Measurements from ENCODE around the genes H2AC7, H2BC7 and H4C6.

DNA sequence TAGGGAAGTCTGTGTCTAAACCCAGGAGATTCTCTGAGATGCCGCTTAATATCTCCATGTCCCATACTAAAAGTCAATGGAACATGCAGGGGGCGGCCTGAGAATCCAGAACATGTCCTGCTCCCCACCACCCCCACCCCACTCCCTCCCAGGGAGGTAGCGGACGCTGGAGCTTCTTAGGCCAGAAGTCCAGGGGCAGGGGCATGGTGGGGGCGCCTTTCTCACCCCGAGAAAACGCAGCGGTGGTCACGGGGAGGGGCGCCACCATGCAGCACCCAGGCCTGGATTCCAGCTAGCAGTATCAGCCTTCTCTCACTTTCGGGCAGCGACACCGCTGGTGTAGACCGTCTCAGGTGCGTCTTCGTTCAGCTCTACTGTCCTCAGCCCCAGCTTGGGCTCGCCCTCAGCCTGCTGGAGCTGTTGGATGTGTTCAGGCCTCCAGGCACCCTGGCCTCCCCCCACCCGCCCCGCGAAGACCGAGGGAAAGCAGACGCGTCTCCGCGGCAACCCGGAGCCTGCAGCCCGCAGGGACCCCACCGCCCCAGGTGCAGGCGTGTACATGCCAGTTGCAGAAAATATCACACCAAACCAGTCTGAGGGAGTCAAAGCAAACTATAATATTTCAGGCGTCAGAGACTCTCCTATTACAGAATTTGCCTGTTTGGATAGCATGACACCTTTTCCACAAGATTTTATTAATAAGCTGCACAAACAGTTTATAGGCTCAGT is 60.9 kb upstream of the CARMIL1 start:
- PRO-cap, result no peak

DNA sequence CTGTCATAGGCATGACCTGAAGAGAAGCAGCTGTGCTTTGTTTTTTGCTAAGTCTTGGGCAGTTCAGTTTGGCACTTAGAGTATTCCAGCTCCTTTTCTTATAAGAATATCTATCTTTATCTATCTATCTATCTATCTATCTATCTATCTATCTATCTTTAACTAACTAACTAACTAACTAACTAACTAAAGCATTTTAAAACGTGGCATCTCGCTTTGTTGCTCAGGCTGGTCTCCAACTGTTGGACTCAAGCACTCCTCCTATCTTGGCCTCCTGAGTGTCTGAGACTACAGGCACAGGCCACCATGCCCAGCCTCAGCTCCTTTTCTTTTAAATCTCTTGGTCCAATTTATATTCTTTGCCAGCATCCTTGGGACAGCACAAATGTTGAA is 17.6 kb downstream of the CARMIL1 start:
- PRO-cap, result no peak

GRCh38 chr6:25332058-25332770 is 53.0 kb downstream of the CARMIL1 start:
- PRO-cap, result no peak

DNA sequence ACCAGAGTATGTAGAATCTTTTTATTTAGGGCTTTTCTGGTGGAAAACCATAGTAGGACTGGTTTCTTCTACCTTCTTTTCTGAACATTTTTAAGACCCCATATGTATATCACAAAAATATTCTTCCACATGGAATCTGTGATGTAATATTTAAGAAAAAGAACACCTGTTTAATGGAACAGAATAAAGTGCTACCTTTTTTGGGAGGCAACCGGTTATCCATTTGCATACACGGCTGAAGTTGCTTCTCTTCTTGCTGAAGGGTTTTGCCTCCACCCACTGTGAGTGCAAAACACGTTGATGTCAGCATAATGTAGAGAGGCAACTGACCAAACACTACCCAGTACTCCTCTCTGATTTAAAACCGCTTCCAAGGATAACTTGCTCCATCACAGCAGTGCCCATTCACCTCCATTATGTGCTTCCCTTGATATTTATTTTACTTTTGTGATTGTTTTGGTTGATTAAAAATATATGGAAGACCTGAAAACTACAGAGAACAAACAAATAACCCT is 1.5 kb downstream of the SLC17A1 start:
- PRO-cap, result no peak

- PRO-cap, result no peak
Measured at GRCh38 chr6:25835404-25835970, 3.6 kb upstream of the SLC17A1 start.

DNA sequence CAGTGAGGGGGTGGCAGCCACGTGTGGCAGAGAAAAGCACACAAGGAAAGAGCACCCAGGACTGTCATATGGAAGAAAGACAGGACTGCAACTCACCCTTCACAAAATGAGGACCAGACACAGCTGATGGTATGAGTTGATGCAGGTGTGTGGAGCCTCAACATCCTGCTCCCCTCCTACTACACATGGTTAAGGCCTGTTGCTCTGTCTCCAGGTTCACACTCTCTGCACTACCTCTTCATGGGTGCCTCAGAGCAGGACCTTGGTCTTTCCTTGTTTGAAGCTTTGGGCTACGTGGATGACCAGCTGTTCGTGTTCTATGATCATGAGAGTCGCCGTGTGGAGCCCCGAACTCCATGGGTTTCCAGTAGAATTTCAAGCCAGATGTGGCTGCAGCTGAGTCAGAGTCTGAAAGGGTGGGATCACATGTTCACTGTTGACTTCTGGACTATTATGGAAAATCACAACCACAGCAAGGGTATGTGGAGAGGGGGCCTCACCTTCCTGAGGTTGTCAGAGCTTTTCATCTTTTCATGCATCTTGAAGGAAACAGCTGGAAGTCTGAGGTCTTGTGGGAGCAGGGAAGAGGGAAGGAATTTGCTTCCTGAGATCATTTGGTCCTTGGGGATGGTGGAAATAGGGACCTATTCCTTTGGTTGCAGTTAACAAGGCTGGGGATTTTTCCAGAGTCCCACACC is 3.5 kb downstream of the HFE start:
- PRO-cap, result no peak

DNA sequence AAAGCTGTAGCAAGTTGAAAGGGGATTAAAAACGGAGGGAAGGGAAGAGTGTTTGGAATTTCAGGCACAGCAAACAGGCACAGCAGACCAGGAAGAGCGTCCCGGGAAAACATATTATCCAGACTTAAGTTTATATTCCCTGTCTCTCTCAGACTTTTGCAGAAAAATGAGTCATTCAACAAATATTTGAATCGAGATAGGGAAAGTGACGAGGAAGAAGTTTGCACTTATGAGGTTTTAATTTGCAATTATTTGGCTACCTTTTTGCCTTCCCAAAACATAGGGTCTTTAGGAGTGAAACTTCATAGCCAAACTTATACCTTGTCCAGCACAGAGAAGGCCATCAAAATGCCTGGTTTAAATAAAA is 565 bp upstream of the H4C3 start:
- PRO-cap, result no peak

GRCh38 chr6:26122308-26122765 is 1.4 kb downstream of the H2BC4 start:
- PRO-cap, result no peak

DNA sequence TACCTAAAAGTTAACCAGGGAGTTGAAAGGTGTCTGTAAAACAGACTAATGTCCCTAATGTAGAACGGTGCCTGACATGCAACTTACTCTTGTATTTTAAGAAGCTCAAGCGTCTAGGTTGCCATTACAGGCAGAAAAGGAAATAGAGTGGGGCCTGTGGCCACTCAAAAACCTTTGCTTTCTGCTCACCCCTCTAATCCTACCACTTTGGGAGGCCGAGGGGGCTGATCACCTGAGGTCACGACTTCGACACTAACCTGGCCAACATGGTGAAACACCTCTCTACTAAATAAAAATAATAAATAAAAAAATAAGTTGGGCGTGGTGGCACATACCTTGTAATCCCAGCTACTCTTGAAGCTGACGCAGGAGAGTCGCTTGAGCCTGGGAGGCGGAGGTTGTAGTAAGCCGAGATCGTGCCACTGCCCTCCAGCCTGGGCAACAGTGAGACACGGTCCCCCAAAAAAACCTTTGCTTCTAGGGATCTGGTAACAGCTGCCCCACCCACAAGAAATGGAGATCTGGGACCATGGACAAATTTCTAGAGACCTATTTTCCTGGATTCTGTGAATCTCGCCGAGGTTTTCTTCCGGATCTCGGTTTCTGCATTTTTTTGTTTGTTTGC is 1.3 kb downstream of the H2AC6 start:
- PRO-cap, result bidirectional peak, plus-strand start at position 368 of the sequence, minus-strand start at position 355 of the sequence

DNA sequence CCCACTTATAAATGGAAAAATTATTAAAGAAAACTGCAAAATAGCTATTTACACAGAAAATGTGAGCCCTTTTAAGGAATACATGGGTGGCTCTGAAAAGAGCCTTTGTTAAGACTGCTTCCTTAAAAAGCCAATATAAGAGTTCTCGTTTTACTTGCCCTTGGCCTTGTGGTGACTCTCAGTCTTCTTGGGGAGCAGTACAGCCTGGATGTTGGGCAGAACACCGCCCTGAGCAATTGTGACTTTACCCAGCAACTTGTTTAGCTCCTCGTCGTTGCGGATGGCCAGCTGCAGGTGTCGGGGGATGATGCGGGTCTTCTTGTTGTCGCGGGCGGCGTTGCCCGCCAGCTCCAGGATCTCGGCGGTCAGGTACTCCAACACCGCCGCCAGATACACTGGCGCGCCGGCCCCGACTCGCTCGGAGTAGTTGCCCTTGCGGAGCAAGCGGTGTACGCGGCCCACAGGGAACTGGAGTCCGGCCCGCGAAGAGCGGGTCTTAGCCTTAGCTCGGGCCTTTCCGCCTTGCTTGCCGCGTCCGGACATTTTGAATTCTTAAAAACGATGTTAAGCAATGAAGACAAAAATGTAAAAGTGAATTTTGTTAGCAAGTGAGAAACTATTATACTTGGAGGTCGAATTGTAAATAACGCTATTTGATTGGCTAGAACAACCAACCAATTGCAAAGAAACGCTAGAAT is at the start of gene H2AC7:
TSS of gene H2AC7 (minus strand) at position 593 of the 698 bp plus-strand sequence.
- PRO-cap, result unidirectional peak, plus-strand start at position 181 of the sequence; unidirectional peak, minus-strand start at position 397 of the sequence; bidirectional peak, plus-strand start outside the sequence, minus-strand start at position 593 of the sequence

DNA sequence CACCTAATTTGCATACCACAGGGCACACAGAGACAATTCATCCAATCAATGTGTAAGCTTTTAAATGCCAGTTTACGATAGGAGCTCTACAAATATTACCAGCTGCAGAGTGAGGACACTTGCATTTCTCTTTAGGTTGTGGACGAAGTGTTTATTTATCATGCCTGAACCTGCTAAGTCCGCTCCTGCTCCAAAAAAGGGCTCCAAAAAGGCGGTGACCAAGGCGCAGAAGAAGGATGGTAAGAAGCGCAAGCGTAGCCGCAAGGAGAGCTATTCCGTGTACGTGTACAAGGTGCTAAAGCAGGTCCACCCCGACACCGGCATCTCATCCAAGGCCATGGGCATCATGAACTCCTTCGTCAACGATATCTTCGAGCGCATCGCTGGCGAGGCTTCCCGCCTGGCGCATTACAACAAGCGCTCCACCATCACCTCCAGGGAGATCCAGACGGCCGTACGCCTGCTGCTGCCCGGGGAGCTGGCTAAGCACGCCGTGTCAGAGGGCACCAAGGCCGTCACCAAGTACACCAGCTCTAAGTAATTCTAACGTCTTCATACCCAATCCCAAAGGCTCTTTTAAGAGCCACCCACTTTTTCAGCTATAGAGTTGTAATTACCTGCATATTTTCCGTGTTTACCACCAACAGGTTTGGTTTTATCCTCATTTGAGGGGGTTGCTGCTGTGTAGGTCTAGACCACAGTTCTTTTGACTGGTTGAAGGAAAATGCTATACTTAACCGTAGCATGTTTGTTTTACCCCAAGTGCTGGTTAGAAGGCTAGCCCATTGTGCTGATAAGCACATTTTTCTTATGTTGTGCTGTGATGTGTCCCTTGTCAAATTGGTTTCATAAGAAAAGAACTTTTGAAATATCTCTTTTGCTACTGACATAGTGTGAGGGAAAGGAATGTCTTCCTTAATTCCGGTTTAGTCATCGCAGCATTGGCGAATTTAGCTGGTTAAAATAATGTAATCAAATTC is at the start of gene H2BC7:
TSS of gene H2BC7 (plus strand) at position 118 of the 980 bp plus-strand sequence.
- PRO-cap, result bidirectional peak, plus-strand start at position 63 of the sequence, minus-strand start outside the sequence

DNA sequence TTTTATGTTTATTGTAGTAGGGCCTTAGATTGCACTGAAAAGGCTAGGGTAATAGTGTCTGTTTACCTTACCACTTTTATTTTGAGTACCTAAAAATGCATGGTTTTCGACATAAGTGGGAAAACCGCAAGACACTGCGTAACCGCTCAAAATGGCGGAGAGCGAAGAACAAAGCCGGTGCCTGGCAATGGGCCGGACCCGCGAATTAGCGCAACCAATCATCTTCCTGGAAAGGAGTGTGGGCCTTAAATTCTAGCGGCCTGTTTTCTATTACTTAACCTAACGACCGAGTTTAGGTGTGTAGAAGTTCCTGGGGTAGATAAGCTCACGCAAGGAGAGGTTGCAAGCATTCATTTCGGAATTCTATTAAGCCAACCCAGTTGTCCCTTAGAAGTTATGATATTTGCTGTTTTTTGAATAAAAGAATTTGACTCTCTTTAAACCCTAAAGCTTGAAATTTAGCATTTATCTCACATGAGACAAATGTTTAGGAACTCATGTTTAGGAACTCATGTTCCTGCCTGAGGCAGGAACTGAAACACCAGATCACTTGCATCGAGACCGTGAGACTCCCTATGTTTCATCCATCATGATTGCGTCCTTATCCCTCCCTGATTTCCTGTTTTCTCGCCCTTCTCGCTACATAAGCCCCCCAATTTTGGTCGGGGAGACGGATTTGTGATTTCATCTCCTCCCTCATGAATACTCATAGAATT is 931 bp downstream of the H4C5 start:
- PRO-cap, result bidirectional peak, plus-strand start at position 303 of the sequence, minus-strand start at position 170 of the sequence; bidirectional peak, plus-strand start at position 620 of the sequence, minus-strand start at position 577 of the sequence

DNA sequence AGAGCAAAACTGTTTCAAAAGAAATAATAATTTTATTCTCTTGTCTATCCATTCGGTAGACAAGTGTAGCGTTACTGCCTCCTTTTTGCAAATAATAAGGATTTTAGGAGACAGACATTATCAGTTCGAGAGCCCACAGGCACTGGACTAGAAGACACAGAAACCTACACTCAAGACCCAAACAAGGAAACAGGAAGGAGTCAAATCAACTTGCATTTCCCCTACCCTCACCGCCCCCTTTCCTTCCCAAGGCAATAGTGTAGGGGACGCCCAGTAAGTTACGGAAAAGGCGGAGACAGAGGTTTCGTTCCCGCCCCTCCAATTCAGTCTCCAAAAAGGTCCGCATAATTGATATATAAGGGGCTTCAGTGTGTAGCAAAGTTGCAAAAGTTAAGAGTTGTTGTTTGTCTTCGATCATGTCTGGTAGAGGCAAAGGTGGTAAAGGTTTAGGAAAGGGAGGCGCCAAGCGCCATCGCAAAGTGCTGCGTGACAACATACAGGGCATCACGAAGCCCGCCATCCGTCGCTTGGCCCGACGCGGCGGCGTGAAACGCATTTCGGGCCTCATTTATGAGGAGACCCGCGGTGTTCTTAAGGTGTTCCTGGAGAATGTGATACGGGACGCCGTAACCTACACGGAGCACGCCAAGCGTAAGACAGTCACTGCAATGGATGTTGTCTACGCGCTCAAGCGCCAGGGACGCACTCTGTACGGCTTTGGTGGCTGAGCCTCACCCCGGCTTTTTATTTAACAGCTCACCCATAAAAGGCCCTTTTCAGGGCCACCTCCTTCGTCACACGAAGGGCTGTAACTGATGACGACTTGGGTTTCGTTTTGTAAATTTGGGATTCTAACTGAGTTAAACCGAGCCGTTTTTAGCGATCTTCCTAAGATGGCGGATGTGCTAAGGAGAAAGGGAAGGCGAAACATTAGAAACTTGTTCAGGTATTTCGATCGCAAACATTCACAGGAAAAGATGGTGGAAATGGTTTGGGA is at the start of gene H4C6:
TSS of gene H4C6 (plus strand) at position 384 of the 997 bp plus-strand sequence.
- PRO-cap, result unidirectional peak, plus-strand start at position 384 of the sequence

DNA sequence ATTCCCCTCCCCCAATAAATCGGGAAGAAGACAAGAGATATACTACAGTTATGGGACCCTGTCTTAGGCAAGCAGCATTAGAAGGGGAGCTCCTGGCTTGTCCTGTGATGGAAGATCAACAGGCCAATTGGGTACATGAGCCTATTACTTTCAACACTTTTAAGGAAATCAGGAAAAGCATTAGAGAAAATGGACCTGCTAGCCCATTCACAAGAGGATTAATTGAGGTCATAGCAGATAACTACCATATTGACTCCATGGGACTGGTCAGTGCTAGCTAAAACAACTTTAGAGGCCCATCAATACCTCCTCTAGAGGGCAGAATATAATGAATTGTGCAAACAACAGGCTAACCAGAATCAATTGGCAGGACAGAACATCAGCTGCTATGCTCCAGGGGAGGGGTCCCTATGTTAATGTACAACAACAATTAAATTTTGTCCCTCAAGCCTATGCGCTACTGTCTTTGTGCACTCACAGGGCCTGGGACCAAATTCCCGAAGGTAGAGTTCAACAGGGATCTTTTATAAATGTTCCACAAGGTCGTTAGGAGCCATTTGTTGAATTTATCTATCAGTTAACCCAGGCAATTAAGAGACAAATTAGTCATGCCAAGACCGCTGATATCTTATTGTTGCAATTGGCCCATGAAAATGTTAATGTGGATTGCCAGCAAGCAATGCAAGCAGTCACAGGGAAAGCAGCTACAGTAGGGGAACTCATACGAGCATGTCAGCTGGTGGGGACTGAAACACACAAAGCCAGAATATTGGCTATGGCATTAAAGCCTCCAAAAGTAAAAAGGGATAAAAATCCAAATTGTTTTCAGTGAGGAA is 7.0 kb downstream of the H2BC9 start:
- PRO-cap, result no peak

DNA sequence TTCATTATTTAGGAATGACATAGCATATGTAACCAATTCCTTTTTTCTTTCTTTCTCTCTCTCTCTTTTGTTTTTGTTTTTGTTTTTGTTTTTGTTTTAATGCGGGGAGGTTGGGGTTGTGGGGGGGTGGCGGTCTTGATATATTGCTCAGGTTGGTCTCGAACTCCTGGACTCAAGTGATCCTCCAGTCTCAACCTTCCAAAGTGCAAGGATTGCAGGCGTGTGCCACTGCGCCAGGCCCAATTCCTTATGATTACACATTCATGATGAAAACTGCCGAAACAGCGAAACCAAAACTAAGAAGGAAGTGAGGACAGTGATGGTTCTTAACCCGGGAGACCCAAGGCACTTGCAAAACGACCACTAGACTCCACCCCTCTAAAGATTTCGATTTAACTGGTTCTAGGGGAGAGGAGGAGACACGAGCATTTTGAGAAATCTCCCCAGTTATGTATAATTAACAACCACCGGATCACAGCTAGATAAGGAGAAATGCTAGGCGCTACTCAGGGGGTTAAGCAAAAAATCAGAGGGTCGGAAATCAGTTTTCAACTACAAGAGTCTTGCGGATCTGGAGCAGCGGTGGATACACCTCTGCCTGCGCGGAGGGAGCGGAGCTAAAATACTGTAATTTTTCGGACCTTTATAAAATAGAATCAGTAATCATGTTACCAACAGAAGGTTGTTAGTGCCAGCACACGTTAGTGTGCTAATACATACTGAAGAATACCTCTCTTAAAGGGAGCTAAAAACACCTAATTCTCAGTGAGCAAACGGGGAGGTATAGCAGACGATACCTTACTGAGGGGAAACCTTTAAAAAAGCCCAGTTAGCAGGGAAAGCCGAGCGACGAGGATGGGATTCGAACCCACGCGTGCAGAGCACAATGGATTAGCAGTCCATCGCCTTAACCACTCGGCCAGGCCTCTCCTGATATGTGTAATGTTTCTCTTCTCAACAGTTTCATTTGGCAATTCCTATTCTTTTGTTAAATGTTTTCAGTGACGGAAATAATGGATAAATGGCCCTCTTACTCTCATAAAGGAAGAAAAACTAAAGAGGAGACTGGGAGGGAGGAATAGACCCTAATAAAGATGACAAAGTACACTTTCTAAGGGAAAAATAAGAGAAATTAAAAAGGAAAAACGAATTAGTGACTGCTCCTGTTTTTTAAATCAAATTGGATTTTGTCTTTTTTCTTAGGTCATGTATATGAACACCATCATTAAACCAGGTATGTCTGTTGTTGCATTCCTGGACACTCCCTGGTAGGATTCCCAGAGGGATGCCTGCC is 19.8 kb upstream of the H4C8 start:
- PRO-cap, result no peak

DNA sequence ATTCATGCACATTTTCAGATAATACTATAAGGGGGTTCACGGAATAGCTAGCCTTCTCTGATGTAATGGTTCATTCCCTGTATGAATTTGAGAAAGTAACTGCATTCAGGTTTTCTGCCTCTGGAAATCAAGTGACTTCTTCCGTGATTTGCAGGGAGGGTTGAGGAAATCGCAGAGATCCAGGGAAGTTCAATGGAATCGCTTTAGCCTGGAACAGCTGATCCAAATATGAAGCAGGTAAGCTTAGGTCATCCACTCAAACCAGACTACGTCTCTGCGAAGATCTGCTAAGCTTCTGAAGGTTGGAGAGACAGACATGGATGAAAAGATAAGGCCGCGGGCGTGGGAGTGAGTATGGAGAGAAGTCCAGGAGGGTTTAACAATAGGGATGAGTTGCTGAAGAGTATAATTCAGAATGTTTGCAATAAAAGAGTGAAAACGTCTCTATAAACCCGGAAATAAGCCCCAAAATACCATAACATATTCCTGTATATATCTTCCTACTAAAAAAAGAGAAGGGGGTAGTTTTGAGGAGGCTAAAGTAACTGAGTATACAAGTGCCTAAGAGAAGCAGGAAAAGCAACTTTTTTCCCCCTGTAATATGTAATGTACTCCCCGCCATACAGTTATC is 34.1 kb upstream of the BTN3A2 start:
- PRO-cap, result no peak

GRCh38 chr6:26407496-26408097 is 5.5 kb downstream of the BTN3A1 start:
- PRO-cap, result no peak

DNA sequence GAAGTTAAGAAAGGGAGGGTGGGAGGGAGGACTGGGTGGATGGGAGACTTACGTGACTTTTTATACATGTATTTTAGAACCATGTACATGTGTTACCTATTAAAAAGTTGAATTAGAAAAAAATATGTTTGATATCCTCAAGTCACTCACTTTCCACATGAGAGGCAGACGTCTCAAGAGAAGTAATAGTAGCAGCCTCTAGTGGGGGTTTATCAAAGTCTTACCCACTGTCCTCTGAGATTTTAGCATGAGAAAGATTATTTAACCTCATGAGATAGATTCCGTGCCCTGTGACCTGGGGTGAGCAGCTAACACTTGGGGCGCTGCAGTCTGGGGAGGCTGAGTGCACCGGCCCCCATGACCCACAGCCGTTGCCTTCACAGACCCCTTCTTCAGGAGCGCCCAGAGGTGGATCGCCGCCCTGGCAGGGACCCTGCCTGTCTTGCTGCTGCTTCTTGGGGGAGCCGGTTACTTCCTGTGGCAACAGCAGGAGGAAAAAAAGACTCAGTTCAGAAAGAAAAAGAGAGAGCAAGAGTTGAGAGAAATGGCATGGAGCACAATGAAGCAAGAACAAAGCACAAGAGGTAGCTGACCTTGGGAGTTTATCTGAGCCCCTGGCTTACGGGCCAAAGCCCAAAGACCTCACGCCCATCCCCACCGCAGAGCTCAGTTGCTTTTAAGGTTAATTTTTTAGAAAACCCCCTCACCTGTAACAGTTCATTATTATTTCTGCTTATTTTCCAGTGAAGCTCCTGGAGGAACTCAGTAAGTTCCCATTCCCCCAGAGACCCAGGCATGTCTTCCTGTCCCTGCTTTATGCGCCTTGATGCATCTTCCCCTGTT is 7.3 kb downstream of the BTN3A1 start:
- PRO-cap, result no peak

DNA sequence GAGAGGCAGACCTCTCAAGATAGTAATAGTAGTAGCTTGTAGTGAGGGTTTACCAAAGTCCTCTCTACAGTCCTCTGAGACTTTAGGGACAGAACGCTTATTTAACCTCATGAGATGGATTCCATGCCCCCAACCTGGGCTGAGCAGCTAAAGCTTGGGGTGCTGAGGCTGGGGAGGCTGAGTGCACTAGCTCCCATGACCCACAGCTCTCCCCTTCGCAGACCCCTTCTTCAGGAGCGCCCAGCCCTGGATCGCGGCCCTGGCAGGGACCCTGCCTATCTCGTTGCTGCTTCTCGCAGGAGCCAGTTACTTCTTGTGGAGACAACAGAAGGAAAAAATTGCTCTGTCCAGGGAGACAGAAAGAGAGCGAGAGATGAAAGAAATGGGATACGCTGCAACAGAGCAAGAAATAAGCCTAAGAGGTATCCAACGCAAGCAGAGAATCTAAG is 7.7 kb downstream of the BTN3A3 start:
- PRO-cap, result no peak

- PRO-cap, result no peak
Measured at GRCh38 chr6:26479037-26479398, 21.1 kb upstream of the BTN1A1 start.